ENCODE measurements around the genes GP6, PPP1R12C, TMEM190, TMEM238, ZNF581 and NLRP5.

DNA sequence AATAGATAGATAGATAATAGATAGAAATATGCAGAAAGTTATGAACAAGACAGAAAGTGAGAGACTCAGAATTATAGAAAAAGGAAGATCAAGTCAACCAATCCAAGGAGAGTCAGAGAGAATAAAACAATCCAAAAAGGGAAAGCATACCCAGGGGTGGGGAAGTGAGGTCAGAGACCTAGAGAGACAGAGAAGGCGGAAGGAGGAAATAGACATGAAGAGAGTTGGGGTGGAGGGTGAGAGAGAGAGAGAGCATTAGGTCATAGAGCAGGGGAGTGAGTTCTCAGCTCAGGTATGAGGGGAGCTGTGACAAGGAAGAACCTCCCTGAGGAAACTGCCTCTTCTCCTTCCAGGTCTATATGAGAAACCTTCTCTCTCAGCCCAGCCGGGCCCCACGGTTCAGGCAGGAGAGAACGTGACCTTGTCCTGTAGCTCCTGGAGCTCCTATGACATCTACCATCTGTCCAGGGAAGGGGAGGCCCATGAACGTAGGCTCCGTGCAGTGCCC, 5.1 kb downstream of the KIR3DL2 start:
- RRBS = no CpG with 5 or more reads among the region's 6 CpGs

DNA sequence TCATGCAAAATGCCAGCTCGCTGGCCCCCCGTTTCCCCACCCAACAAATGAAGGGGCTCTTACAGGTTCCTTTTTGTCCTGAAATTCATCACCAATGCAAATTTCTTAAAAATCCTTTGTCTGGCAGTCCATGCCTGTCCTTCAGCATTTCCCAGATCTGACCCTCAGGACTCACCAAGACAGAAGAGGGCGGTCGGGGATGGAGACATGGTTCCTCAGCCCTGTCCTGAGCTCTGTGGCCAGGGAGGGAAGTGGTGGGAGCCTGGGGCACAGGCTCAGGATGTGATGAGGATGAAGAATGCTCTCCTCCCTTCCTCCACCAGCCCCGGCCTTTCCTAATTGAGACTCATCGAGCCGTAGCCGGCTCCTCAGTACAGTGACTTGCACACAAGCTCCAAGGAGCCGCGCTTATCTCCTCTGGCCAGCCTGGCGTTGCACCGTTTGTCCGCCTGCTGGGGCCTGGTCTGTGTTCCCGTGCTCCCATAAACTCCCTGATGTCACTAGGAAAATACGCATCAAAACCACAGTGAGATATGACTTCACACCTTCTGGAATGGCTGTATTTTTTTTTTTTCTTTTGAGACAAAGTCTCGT, at the start of gene GP6:
TSS of gene GP6 (minus strand) at position 237 of the 594 bp plus-strand sequence.
- RRBS = no CpG with 5 or more reads among the region's 16 CpGs

GRCh38 chr19:55082305-55082801, 6.7 kb downstream of the EPS8L1 start:
- RRBS = over 99% methylated on average over 6 of the region's 32 CpGs

DNA sequence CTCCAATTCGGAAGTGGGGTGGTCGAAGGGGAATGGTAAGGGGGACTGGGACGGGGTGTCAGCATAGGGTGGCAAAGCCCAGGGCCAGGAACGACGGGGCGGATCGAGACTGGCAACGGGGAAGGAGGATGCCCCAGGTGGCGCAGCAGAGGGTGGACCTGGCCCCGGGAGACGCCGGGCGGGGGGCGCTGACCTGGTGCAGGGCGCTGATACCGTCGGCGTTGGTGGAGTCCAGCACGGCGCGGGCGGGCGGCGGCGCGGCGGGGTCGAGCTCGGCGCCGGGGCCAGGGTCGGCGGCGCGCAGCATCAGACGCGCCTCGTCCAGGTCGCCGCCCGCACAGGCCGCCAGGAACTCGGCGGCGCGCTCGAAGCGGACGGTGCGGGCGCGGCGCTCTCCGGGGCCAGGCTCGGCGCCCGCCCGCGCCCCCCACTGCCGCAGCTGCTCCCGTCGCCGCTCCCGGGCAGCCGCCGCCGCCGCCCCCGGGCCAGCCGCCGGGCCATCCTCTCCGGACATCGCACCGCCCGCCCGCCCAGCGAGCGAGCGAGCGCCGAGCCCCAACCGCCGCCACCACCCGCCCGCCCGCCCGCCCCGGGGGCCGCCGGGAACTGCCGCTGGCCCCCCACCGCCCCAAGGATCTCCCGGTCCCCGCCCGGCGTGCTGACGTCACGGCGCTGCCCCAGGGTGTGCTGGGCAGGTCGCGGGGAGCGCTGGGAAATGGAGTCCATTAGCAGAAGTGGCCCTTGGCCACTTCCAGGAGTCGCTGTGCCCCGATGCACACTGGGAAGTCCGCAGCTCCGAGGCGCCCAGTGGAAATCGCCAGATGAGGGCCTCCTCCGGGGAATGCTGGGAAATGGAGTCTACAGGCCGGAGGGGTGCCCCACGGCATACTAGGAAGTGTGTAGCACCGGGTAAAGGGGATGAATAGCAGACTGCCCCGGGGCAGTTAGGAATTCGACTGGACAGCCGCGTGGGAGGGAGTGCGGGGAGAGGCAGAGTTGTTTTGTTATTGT, at the start of gene PPP1R12C:
TSS of gene PPP1R12C (minus strand) at position 608 of the 1,011 bp plus-strand sequence.
- RRBS = 2% methylated on average over 51 of the region's 117 CpGs

- RRBS = no CpG with 5 or more reads among the region's 15 CpGs
Observed at GRCh38 chr19:55147734-55148710, 984 bp downstream of the TNNT1 start.

- RRBS = no CpG with 5 or more reads among the region's 7 CpGs
Observed at GRCh38 chr19:55239300-55239542, 10.7 kb upstream of the TMEM86B start.

DNA sequence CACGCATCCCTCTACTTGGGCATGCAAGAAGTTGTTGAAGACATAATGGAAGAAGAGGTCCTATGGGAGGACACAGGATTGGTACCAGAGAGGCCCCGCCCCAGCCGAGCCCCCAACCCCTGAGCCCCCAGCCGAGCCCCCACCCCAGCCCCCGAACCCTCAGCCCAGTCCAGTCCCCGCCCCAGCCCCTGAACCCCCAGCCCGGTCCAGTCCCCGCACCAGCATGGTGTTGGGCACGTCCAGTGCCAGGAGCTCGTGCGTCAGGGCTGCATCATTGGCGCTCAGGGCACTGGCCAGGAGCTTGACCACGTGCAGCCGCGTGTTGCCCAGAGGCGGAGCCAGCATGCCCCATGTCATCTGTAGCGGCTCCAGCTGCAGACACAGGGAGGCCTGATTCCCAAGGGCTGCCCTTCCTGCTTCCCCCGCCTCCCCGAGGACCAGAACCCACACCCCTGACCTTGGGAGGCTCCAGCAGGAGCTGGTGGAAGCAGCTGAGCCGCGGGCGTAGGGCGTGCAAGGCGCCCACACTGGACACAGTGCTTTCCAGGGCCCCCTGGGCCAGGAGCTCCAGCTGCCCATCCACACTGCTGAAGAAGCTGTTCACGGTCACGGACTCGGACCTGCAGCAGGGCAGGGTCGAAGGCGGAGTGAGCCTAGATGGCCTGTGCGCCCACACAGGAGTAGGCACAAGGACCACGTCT, 12.6 kb upstream of the TMEM86B start:
- RRBS = no CpG with 5 or more reads among the region's 31 CpGs

- RRBS = 2% methylated on average over 57 of the region's 86 CpGs
Observed at GRCh38 chr19:55369144-55369926, 928 bp downstream of the IL11 start.

- RRBS = no CpG with 5 or more reads among the region's 16 CpGs
Observed at GRCh38 chr19:55376594-55377228, at the start of gene TMEM190. TMEM190 (plus strand) TSS chr19:55376826.

DNA sequence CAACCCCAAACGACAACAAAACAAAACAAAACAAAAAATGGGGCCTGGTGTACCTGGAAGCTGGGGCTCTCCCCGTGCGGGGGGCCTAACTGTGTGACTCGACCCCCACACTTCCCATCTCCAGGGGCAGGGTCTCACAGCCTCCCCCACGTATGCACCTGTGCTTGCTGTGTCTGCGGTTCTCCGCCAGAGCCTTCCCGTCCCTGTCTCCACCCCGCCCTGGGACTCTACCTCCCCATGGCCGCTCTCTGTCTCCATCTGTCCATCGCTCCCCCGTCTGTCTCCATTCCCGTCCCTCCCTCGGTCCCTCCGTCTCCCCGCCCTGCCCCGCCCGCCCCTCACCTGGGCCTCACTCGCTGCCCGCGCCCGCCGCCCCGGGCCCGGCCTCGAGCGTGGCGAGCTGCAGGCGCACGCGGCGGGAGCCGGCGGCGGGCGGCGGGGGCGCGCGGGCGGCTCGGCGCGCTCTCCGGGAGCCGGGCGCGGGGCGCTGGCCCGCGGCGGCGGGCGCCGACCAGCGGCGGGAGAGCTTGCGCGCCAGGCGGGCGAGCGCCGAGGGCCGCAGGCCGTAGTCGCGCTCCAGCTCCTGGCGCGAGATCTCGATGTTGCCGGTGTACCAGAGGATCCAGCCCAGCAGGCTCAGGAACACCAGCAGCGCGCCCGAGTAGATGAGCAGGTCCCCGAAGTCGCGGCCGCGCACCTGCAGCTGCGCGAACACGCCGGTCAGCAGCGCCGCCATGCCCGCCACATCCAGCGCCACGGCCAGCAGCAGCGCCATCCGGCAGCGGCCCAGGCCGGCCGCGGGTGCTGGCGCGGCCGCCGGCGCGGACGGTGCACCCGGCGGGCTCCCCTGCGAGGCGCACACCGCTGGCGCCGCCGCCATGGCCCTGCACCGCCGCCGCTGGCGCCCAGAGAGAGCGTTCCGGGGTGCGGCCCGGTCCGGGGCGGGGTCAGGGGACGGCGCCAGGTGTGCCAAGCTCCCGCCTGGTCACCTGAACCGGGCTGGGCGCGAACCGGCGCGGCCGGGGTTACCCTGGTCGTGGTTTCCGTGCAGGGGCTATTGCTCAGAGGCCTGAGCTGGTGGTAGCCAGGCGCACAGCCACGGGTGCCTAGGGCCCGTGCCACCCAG, at the start of gene TMEM238:
TSS of gene TMEM238 (minus strand) at position 913 of the 1,126 bp plus-strand sequence.
- RRBS = 1% methylated on average over 65 of the region's 134 CpGs

GRCh38 chr19:55611152-55611819, 5.8 kb downstream of the ZNF865 start:
- RRBS = 72% methylated on average over 3 of the region's 17 CpGs

GRCh38 chr19:55635877-55637031, 4.5 kb upstream of the ZNF580 start:
- RRBS = no CpG with 5 or more reads among the region's 16 CpGs

GRCh38 chr19:55643550-55643770, at the start of gene ZNF581:
ZNF581 (plus strand) TSS chr19:55643649.
- RRBS = 1% methylated on average over 13 of the region's 22 CpGs

DNA sequence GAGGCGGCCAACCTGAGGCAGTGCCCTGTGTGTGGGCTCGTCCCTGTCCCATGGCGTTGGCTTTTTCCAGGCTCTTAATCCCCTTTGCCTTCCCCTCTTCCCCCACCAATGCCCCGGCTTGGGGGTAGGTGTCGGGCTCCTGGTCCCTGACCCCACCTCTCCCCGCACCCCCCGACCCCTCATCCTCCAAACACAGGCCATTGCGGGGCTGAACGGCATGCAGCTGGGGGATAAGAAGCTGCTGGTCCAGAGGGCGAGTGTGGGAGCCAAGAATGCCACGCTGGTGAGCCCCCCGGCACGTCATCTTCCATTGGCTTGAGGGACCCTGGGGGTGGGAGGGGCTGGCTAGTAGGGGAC, 6.2 kb upstream of the EPN1 start:
- RRBS = no CpG with 5 or more reads among the region's 13 CpGs

DNA sequence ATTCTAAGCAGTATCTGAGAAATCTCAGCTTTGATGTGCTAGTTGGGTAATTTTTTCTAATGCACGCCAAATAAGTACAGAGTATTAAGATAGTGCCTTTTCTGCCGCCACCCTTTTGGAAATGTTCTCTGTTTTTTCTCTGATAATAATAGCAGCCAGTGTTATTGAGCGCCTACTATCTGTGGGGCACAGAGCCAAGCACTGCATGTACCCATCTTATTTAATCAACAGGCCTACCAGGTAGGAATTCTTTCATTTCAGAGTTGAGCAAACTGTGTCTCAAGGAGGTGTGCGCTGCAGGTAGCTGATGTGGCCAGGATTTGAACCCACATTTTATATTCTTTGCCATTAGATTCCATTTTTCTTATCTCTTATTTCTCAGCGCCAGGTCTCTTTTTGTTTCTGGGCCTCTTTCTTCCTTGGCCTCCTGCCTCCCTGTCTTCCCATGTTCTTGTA, 1.4 kb downstream of the EPN1 start:
- RRBS = no CpG with 5 or more reads among the region's 5 CpGs

DNA sequence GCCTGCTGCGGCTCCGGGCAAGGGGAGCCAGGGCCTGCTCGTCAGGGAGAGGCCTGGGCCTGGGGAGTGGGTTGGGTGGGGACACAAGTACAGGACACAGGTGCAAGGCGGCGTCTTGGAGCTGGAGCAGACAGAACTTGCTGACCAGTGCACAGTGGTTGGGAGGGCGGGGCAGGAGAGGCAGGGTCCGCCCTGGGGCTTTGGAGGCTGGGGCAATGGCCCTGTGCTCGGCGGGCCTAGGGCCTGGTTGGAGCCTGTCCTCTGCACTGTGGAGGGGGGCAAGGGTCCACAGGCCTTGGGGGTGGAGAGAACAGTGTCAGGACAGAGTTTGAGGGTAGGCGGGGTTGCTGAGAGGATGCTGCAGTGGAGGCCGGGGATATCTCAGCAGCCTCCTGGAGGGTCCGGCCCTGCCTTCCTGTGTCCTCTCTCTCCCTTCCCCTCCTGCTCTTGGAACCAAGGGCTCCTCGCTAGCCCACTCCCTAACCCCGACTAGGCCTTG, 12.9 kb downstream of the EPN1 start:
- RRBS = 95% methylated on average over 2 of the region's 14 CpGs

GRCh38 chr19:55704077-55704922, 29.3 kb downstream of the EPN1 start:
- RRBS = no CpG with 5 or more reads among the region's 32 CpGs

DNA sequence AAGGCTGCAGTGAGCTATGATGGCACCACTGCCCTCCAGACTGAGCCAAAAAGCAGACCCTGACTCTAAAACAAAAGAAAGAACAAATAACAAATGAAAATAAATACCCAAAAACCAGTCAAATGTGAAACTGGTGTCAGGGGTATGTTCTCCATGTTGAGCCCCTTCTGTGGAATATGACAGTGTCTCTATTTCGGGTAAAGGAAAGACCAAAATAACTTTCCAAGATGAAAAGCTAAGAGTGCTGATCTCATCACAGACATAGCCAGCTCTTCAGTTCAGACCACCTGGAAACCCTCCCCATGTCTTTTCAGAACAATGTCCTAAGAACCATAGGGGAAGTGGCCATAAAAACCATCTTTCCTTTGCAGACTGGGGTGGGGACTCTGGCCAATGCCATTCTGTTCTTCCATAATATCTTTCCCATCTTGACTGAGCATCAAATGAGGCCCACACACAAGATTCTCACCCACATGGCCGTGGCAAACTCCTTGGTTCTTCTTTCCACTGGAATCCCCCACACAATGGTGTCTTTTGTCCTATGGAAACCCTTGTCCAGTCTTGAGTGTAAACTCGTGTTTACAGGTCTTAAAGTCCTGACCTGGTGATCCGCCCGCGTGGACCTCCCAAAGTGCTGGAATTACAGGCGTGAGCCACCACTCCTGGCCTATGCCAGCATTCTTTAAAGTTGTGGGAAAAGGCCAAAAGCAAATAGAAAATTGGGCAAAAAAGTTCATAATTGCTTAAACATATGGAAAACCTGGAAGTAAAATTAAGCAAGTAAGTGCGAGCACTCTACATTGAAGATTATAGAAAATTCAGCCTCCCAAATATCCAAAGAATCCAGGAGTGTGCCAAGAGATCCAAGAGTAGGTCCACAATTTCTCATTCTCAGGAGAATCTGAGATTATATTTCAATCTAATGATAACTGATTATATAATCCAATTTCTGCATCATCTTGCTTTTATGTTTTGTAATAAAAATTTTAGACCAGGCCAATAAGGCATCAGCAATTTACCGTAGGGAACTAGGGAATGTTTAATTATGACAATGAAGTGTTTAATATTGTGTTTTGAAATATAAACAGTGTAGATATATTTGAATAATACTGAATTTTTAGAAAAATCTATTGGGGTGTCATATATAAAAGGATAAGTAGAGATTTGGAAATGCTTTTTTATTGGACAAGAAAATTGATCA, 30.5 kb downstream of the NLRP9 start:
- RRBS = no CpG with 5 or more reads among the region's 9 CpGs

- RRBS = no CpG with 5 or more reads among the region's 21 CpGs
Observed at GRCh38 chr19:55999317-55999851, at the start of gene NLRP5. NLRP5 (plus strand) TSS chr19:55999726.

DNA sequence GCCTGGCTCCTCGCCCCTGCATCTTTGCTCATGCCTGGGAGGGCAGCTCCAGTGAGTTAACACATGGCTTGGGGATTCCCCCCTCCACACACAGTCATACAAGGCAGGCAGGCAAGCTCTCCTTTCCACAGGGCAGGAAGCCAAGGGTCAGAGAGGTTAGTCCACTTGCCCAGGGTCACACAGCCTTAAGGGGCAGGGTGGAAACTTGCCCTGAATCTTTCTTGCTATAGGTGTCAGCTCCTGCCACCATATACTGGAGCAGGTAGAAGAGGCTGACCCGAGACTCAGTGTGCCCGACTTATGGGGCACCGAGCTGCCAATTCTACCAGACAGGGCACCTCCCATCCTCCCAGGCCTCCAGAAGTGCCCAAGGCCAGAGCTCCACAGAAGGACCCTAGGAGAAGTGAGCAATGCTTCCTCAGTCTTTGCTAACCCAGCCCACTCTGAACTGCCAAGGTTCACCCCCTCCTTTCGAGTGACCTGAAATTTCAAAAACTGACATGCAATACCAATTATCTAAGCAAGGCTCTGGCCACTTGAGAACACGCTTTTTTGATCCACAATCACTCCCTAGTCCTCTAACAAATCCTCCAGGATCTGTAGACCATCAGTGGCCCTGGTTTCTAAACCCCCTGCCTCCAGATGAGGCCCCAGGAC, 35.2 kb downstream of the ZNF787 start:
- RRBS = no CpG with 5 or more reads among the region's 6 CpGs